B cell (primary cell): ENCODE measurements around a stretch of chr2.

DNA sequence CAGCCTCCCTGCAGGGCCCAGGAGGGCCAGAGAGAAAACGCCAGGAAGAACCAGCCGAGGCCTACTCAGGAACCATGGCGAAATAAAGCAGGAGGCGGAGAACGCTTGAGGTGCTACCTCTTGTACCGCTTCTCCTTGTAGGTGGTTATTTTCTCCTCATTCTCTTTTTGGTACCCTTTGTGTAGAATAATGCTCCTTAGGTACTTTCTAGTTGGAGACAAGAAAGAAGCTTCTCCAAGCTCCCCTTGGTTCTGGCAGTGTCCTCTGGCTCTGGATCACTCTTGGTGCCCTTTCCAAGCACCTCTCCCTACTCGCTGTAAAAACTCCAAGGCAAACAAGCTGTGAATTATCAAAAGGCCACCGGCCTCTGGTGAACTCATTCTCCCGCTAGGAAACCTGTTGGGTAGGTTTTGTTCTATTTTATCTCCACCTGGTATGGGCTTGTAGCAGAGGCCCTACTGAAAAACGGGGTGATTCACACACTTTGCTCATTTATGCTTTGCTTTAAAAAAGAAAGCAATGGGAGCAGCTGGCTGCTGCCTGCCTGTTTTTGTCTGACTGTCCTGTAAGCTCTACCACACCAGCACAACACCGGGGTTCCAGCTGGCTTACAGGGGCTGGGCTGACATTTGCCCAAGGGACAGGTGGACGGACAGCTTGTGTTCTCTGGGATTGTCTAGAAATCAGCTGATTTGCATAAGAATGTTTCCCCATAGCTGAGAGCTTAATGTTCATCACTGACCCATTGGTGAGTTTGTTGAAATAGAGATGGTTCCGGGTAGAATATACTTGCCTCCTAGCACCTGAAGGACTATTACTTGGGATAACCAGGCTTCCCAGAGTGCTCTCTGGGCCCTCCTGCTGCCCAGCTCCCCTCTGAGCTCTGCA lies 56.8 kb downstream of the SH3BP4 start:
- PRO-cap, result no peak
- CAGE, long polyA plus RNA, result no peak

GRCh38 chr2:235025129-235025583 lies 73.3 kb downstream of the SH3BP4 start:
- PRO-cap, result no peak
- CAGE, long polyA plus RNA, result no peak

DNA sequence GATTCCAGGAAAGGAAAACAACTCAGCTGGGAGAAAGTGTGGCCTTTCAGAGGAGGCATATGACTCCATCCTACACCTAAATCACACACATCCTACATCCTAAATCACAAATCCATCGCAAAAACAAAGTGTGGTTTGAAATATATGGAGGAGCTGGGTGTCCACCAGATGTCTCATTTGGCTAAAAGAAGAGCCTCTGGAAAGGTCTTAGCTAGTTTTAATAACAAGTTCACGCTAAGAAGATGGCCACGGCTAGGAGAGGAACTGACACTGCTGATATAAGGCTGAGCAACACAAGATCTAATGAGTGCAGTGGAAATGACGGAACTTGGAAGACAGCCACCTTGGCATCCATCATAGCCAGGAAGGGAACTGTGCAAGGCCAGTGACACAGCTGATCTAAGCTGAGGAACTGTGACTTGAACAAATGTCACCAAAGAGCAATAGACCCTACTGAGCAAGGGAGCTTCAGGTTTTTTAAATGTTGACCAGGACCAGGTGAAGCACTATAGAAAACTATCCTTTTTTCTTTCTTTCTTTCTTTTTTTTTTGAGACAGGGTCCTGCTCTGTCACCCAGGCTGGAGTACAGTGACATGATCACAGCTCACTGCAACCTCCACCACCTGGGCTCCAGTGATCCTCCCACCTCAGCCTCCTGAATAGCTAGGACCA lies 59.9 kb upstream of the AGAP1 start:
- PRO-cap, result no peak
- CAGE, long polyA plus RNA, result no peak

- PRO-cap, result no peak
- CAGE, long polyA plus RNA, result no peak
These were observed 661 bp downstream of the AGAP1 start for GRCh38 chr2:235494394-235495014.

DNA sequence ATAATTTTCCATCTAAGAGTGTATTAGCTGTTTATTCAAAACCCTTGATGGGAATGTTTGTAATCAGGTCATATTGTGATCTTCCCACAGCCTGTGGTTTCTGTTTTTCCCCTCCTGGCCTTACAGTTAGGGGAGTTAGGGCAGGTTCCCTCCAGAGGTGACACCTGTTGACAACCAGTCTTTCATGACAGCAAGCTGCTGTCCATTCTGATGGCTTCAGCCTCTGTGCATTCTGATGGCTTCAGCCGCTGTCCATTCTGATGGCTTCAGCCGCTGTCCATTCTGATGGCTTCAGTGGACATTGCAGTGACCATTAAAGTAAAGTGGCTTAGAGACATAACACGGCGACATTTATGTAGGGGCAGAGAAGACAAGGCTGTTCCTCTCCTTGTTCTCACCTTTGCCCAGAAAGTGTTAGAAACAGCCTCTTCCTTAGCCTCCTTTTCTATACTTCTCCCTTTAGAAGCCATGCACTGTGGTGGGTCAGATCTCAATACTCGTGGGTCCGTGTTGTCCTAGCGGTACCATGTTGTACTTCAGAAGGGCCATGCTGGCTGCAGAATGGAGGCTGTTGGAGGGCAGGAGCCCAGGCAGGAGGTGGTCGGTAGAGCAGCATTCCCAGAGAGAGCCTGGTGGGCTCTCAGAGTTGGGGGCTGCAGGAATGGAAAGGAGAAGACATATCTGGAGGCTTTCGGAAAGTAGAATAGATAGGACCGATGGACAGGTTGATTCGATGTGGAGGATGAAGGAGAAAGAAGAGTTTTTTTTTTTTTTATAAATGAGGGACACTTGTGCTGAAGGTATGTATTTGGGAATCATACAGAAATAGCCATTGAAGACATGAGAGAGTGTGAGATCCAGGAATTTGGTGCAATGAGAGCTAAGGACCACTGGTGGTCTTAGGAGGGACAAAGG lies 327.9 kb downstream of the GBX2 start:
- PRO-cap, result no peak
- CAGE, long polyA plus RNA, result no peak

DNA sequence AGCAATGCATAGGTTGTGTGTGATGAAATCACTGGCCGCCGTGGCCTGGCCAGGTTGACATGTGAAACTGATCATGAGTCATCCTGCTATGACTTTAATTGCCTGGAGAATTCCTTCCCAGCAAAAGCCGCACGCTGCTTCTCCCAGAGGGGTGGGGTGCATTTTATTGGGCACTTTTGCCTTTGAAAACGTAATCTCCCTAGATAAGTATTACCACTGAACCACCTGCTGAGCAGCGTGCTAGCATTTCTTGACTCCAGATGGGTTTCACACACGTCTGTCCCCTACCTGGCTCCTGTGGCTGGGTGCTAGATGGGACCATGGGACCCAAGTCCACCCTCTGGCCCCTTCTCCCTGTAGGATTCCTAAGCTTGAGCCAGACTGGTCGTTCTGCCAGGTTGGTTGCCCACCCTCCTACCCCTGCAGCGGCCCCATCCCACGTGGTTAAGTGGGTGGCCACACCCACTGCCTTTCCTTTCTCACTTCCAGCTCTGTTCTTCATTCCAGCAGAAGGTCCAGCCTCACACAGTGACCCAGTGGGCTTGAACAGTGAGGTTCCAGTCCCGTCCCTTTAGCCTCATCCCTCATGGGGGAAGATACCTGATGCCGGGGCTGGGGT lies 89.7 kb downstream of the GBX2 start:
- PRO-cap, result no peak
- CAGE, long polyA plus RNA, result no peak

GRCh38 chr2:236107711-236108010 lies 60.5 kb downstream of the GBX2 start:
- PRO-cap, result no peak
- CAGE, long polyA plus RNA, result no peak

- PRO-cap, result no peak
- CAGE, long polyA plus RNA, result no peak
These were observed 22.7 kb downstream of the ASB18 start for GRCh38 chr2:236241343-236242104.

GRCh38 chr2:236571030-236571777 lies 1.6 kb downstream of the ACKR3 start:
- PRO-cap, result no peak
- CAGE, long polyA plus RNA, result no peak

DNA sequence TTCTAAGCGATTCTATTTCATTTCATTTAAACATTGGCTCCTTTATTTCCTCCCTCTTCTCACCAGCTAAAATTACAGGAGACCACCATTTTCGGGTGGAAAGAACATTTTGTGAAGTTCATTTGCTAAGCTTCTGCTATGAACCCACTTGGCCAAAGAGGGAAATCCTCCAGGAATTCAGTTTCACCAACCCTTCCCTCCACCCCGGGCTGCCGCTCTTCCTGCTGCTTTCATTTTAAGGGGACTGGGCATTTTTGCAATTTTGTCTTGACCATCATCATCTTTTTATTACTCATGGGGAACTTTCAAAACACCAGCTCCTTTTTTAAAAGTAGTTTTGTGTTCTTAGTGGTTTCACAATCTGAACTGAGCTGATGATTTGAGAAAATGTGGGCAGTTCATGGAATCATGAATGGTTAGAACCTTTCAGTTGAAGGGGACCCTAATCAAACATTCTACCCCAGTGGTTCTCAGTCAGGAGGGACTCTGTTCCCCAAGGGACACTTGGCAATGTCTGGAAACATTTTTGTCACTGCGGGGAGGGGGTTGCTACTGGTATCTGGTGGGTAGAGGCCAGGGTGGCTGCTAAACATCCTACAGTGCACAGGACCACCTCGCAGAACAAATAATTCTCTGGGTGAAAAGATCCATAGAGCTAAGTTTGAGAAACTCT lies 92.7 kb downstream of the ACKR3 start:
- PRO-cap, result no peak
- CAGE, long polyA plus RNA, result no peak

DNA sequence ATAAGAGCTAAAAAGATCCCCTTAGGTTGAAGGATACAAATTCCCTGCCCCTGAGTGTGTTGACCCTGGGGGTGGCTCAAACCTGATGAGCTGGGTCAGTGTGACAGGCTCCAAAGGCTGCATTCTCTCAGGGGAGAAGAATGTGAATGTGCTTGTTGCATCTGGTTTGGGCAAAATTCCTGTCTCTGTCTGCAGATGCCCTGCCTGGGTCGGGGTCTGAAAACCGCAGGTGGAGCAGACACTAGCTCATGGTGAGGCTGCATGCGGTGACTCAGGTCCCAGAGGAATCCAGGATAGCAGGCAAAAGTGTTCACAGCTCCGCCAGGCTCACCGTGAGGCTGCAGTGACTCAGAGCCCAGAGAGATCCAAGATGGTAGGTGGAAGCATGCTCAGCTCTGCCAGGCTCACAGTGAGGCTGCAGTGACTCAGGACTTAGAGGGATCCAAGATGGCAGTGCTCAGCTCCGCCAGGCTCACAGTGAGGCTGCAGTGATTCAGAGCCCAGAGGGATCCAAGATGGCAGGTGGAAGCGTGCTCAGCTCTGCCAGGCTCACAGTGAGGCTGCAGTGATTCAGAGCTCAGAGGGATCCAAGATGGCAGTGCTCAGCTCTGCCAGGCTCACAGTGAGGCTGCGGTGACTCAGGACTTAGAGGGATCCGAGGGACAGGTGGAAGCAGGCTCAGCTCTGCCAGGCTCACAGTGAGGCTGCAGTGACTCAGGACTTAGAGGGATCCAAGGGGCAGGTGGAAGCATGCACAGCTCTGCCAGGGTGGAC lies 200.4 kb downstream of the ACKR3 start:
- PRO-cap, result no peak
- CAGE, long polyA plus RNA, result no peak

GRCh38 chr2:236830884-236831321 lies 254.8 kb upstream of the COPS8 start:
- PRO-cap, result no peak
- CAGE, long polyA plus RNA, result no peak

DNA sequence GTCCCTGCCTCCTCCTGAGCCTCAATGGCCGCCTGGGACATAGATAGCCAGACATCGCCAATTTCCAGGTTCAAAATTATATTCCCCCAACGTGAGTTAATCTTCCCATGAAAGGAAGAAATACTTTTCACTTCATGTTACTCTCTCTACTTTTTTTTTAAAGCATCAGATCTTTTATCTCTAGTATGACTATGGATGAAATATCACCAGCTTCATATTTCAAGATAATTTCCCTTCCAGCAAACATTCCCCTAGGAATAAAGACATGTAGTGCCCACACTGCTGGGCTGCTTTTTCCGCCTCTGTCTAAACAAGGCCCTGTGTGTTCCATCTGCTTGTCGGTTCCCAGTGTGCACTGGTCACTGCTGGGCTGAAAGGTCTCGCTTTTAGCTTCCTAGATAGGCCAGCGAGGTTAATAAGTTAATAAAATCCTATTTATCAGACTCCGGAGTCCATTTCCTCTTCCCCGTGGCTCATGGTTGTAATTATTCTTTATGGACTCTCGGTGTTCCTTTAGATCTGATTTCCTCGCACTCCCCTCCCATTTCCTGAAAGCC lies 196.7 kb upstream of the COPS8 start:
- PRO-cap, result no peak
- CAGE, long polyA plus RNA, result no peak

DNA sequence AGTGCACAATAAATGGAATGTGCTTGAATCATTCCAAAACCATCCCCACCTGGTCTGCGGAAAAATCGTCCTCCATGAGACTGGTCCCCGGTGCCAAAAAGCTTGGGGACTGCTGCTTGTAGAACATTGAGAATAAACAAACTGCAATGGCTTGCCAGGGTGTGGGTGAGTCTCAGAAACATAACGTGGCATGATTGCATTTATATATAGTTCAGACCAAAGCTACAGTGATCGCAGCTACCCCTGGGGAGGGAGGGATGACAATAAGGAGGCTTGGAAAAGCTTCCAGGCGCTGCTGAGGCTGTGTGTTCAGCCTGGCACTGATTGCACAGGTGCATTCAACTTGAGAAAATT lies 133.1 kb upstream of the COPS8 start:
- PRO-cap, result no peak
- CAGE, long polyA plus RNA, result no peak

DNA sequence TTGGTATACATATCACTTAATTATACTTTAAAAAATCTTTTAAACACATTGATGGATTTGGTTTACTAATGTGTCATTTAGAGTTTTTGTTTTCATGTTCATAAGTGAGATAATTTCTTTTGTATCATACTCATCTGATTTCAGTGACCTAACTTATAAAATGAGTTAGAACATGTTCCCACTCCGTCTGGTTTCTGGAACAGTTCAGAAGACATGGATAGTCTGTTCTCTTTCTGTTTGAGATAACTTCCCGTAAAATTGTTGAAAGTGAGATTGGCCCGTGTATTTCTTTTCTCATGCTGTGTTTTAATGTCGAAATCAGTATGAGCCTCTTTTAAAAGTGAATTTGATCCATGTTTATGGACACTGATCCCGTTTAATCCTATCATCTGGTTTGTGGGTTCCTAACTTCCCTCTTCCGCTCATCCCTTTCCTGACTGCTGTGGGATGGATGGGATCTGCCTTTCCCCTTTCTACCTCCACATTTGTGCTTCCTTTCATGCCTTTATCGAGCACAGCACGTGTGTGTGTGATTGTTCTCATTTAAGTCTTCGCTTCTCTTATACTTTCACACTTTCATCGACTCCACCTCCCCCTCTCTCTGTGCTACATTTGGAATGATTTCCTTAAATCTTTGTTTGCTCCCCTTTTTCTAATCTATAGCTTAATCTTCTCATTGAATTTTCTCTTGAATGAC lies 78.9 kb downstream of the COPS8 start:
- PRO-cap, result no peak
- CAGE, long polyA plus RNA, result no peak

GRCh38 chr2:237181690-237182883 lies 96.4 kb downstream of the COPS8 start:
- PRO-cap, result no peak
- CAGE, long polyA plus RNA, result no peak

- PRO-cap, result no peak
- CAGE, long polyA plus RNA, result no peak
These were observed 105.4 kb downstream of the COPS8 start for GRCh38 chr2:237190992-237191505.

DNA sequence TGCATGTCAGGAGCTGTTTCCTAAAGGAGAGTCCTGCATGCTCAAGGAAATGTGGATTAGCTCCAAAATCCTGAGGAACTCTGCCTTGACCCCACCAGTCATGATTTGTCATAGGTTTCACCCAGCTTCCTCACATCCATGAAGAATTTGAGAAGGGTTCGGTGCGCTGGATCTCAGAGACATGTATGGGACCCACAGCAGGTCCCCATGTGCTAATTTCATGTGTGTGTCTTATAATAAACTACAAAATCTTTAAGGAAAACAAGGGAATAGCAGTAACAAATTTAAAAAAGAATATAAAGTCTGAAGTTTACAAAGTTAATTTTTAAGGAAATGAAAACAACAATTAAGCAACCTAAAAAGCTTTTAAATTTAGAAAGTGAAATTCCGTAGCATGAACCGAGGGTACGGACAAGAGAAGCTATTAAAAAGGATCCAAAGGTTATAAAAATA lies 107.1 kb downstream of the COL6A3 start:
- PRO-cap, result no peak
- CAGE, long polyA plus RNA, result no peak

- PRO-cap, result no peak
- CAGE, long polyA plus RNA, result no peak
These were observed 10.6 kb downstream of the COL6A3 start for GRCh38 chr2:237403392-237403721.

- PRO-cap, result no peak
- CAGE, long polyA plus RNA, result no peak
These were observed 3.9 kb downstream of the COL6A3 start for GRCh38 chr2:237410056-237410503.